ENCODE results near the genes KCNA6 and KCNA5.

GRCh38 chr12:3743651-3744225 is 9.2 kb downstream of the CRACR2A start:
- PRO-cap: no peak
- RAMPAGE, long total RNA, 4 experiments: no peak in any of the 4 experiments

DNA sequence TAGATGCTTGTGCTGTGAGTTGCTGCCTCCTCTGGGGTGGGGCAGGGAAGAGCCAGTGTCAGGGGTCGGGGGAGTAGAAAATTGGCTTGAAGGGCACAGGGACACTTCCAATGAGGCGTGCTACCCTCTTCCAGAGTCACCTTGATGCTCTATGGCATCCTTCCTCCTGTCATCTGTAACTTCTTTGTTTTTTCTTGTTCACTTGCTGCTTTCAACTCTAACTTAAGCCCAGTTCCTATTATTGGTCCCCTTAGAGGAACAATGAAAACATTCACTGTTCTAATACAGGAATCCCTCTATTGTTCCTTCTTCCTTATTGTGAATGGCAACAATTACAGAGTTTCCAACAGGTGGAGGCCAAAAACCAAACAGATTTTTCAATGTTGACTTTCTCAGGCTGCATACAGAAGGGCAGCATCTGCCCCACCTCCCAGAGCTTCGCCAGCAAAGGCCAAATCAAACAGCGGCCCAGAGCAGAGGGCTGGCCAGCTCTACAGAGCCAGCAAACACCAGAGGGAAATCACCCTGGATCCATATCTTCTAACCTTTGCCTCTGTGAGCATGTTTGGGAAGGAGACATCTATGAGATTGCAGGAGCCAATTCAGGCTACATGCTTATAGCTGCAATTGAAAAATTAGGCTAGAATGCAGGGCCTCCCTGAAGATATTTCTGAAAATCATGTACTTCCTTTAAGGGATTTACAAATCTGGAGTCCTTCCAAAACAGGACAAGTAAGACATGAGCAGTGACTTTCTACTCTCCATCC is 4.3 kb upstream of the CRACR2A start:
- PRO-cap: no peak
- RAMPAGE, long total RNA, 4 experiments: no peak in any of the 4 experiments

DNA sequence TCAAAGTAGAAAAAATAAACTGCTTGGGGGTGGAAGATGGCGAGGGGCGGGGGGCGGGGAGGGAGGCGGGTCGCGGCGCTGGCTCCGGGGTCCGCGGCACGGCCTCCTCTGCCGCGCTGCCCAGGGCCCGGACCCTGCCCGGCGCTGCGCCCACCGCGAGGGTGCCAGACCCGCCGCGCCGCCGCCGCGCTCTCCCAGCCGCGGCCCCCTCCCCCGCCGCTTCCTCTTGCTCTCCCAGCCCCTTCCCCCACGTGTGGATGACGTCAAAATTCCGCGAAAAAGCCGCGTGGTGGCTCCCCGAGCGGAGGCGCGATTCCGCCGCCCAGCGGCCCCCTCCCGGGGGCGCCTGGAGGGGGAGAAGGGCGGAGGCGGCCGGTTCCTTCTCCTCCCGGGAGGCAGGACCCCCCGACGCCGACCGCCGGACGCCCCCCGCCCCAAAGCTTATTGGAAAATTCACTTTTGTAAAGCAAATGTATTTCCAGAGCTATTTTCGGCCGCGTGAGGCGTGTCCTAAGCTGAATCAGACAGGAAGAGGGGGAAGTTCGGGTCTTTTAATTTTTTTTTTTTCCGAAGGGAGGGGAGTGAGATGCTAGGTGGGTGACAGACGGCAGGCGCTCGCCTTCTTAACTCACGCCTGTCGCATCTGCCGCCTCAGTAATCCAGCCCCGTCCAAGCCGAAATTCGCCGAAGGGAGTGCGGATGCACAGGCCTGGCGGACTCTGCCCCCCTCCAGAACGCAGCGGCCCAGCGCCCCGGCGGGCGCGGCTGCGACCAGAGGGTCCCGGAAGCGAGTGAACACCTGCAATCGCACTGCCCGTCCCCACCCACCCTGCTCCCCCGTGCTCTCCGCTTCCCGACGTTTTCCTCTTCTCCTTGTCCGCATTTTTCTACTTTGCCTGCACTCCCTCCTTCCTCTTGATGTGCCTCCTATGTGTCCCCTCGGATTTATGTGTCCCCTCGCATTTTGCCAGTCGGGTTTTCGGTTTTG is 4.1 kb upstream of the CCND2 start:
- PRO-cap: bidirectional peak, plus-strand start at position 276 of the sequence, minus-strand start at position 194 of the sequence; bidirectional peak, plus-strand start at position 584 of the sequence, minus-strand start at position 526 of the sequence; bidirectional peak, plus-strand start at position 732 of the sequence, minus-strand start at position 721 of the sequence
- RAMPAGE, long total RNA, 4 experiments: start-site peak on the plus strand in 1 of 4 experiments, centred at position 309 of the sequence, 9 reads per replicate

- PRO-cap: unidirectional peak, minus-strand start at chr12:4271762; bidirectional peak, plus-strand start at chr12:4272218, minus-strand start at chr12:4271991
- RAMPAGE, long total RNA, 4 experiments: no peak in any of the 4 experiments
Measured at GRCh38 chr12:4271536-4272139, 1.9 kb upstream of the CCND2 start.

DNA sequence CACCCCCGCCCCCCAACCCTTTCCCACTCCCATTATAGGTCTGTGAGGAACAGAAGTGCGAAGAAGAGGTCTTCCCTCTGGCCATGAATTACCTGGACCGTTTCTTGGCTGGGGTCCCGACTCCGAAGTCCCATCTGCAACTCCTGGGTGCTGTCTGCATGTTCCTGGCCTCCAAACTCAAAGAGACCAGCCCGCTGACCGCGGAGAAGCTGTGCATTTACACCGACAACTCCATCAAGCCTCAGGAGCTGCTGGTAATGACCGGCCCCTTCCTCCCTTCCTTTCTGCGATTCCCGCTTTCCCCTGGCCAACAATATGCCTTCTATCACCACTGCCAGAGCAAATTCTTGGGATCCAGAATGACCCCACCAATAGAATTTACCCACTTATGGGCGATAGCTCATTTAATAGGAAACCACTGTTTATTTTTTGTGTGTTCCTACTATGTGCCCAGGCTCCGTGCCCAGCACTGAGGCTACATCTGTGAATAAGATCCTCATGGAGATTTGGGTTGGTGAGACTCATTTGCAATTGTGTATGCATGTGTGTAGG is 2.5 kb downstream of the CCND2 start:
- PRO-cap: unidirectional peak, minus-strand start at position 233 of the sequence; unidirectional peak, minus-strand start at position 286 of the sequence
- RAMPAGE, long total RNA, 4 experiments: no peak in any of the 4 experiments

- PRO-cap: no peak
- RAMPAGE, long total RNA, 4 experiments: no peak in any of the 4 experiments
Measured at GRCh38 chr12:4287778-4288213, 14.2 kb downstream of the CCND2 start.

GRCh38 chr12:4301373-4302518 is 19.3 kb upstream of the TIGAR start:
- PRO-cap: no peak
- RAMPAGE, long total RNA, 4 experiments: start-site peak on the plus strand in 1 of 4 experiments, at chr12:4301906-4302075 at its widest, 10 to 11 reads per replicate

GRCh38 chr12:4809168-4809879 is at the start of gene KCNA6:
TSS of gene KCNA6 (plus strand) at chr12:4809334.
- PRO-cap: no peak
- RAMPAGE, long total RNA, 4 experiments: no peak in any of the 4 experiments

DNA sequence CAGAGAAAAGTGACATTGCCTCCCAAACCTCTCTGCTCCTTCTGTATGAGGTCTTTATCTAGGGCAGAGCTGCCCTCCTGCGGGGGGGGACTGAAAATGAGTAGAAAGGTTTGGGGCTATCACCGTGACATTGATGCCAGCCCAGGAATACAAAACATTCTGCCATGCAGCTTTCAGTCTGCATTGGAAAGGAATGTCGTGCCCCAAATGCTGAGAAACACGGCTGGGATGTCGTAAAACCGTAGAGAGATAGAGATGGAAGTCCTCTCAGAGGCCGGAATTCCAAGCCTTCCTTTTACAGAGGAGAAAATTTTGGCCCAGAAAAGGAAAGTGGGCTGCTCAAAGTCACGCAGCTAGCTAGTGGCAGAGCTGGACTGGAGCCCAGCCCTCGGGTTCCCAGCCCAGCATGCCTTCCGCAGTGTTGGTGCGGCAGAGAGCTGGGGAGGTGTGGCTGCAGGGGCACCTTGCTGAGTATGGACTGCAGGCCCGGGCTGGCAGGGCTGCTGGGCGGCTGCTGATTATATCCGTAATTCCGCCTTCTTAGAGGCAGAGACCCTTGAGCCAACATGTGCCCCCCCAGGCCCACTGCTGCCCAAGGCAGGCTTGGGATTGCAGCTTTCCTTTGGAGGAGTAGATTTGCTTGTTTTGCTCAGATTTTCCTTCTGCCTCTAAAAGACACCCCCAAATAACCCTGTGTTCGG is 50.3 kb downstream of the KCNA1 start:
- PRO-cap: no peak
- RAMPAGE, long total RNA, 4 experiments: no peak in any of the 4 experiments

- PRO-cap: unidirectional peak, plus-strand start at chr12:5043946; unidirectional peak, plus-strand start at chr12:5044033
- RAMPAGE, long total RNA, 4 experiments: no peak in any of the 4 experiments
Measured at GRCh38 chr12:5043452-5044243, at the start of gene KCNA5. TSS of gene KCNA5 (plus strand) at chr12:5043879.

- PRO-cap: no peak
- RAMPAGE, long total RNA, 4 experiments: no peak in any of the 4 experiments
Measured at GRCh38 chr12:5044244-5044484, 485 bp downstream of the KCNA5 start.

DNA sequence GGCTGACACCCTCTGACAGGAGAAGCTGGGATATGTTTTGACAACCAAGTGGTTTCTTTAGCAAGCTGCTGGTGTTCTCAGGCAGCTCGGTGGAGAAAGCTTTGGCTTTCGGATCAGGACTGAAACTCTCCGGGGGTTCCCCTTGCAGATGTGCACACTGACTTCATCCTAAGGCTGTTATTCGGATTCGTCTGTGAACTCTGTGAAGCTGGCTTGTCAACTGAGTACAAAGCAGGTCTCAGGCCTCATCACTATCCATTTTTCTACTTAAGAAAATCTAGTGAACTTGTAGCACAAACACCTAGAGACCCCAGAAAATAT is 15.8 kb downstream of the KCNA5 start:
- PRO-cap: no peak
- RAMPAGE, long total RNA, 4 experiments: no peak in any of the 4 experiments

GRCh38 chr12:5138708-5139360 is 95.2 kb downstream of the KCNA5 start:
- PRO-cap: no peak
- RAMPAGE, long total RNA, 4 experiments: no peak in any of the 4 experiments

GRCh38 chr12:5433090-5434207 is 1.5 kb downstream of the NTF3 start:
- PRO-cap: no peak
- RAMPAGE, long total RNA, 4 experiments: no peak in any of the 4 experiments

DNA sequence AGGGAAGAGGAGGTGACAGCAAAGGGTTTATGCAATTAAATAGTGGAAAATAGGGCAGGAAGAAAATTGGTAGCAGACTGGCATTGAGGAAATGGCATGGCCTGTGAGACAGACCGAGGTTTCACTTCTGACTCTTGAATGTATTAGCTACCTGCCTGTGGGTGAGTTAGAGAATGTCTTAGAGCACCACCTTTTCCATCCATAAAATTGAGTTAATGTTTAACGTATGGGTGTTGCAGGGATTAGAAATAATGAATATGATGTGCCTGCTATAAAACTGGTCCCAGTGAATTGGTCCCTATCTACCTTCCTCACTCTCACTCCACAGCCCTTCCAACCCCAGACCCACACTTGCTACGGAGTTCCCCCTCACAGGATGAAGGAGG is 116.6 kb downstream of the NTF3 start:
- PRO-cap: unidirectional peak, minus-strand start at position 129 of the sequence
- RAMPAGE, long total RNA, 4 experiments: no peak in any of the 4 experiments

DNA sequence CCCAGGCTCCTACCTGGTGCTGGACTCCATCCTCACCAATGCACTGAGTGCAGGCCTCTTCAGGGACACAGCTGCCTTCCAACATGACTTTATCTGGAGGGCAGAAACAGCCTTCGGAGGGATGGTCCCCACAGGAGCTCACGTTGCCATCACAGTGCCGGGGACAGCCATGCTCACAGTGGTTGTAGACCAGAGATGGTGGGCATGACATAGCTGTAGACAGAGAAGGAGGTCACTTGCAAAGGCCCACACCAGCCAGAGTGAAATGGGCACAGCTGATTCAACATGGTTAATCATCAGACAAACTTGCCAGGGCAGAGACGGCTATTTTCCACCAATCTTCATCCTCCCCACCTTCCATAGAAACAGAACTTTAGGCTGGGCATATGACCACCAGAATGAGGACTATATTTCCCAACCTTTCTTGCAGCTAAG is 46.8 kb upstream of the ANO2 start:
- PRO-cap: no peak
- RAMPAGE, long total RNA, 4 experiments: no peak in any of the 4 experiments

- PRO-cap: no peak
- RAMPAGE, long total RNA, 4 experiments: no peak in any of the 4 experiments
Measured at GRCh38 chr12:5995959-5996469, 51.0 kb upstream of the ANO2 start.

DNA sequence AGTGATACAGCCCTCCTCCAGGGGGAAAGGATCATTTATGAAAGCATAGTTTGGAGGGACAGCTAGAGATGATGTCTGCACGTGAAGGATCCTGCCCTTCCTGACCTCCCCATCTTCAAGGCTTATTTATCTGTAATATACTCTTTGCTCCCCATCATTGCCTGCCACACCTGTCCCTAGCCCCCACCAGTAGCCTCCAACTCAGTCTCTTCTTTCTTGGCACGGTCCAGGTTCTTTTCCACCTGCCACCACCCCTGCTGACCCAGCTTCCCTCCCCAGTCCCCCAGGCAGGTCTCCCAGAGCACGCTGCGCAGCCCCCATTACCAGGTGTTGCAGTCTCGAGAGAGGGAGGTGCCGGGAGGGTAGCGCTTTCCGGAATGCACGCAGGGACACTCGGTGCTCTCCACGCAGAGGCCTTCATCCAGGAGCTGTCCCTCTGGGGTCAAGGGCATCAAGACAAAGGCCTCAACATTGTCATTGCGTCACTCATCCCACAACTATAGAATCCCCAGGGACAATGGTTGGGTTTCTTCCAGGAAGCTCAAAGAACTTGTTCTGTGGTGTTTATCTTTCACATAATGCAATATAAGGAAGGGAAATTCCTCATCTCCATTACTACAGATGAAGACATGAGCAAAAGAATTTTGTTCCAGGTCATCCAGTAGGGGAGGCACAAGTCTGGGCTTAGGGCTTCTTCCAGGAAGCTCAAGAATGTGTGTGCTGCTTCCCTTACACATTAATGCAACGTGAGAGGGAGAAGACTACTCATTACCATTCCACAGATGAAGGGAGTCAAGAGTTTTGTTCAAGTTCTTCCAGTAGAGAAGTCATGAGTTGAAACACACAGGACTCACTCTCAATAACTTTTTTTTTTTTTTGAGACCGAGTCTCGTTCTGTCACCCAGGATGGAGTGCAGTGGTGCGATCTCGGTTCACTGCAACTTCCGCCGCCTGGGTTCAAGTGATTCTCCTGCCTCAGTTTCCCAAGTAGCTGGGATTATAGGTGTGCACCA is 52.2 kb downstream of the VWF start:
- PRO-cap: no peak
- RAMPAGE, long total RNA, 4 experiments: no peak in any of the 4 experiments

- PRO-cap: bidirectional peak, plus-strand start at chr12:6089333, minus-strand start at chr12:6089039
- RAMPAGE, long total RNA, 4 experiments: no peak in any of the 4 experiments
Measured at GRCh38 chr12:6088956-6089484, 35.5 kb downstream of the VWF start.

GRCh38 chr12:6140892-6141455 is 16.5 kb upstream of the VWF start:
- PRO-cap: bidirectional peak, plus-strand start at chr12:6141263, minus-strand start at chr12:6141183
- RAMPAGE, long total RNA, 4 experiments: no peak in any of the 4 experiments